ReNcell CX (cell line): ENCODE measurements around a stretch of chr12.

DNA sequence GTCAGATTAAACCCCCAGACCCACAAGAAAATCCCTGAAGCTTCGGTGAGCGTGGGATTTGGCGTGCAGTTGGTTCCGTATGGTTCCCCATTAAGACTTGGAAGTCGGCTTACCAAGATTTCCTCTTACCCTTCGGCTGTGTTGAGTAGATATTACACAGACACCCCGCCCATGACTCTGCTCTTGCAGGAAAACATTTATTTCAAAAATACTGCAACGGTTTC, 11.5 kb upstream of the SLC38A2 start:
- PRO-cap, result no peak

GRCh38 chr12:46391490-46391912, 18.9 kb upstream of the SLC38A2 start:
- PRO-cap, result no peak

- PRO-cap, result no peak
Observed at GRCh38 chr12:46493132-46494320, 121.0 kb upstream of the SLC38A2 start.

DNA sequence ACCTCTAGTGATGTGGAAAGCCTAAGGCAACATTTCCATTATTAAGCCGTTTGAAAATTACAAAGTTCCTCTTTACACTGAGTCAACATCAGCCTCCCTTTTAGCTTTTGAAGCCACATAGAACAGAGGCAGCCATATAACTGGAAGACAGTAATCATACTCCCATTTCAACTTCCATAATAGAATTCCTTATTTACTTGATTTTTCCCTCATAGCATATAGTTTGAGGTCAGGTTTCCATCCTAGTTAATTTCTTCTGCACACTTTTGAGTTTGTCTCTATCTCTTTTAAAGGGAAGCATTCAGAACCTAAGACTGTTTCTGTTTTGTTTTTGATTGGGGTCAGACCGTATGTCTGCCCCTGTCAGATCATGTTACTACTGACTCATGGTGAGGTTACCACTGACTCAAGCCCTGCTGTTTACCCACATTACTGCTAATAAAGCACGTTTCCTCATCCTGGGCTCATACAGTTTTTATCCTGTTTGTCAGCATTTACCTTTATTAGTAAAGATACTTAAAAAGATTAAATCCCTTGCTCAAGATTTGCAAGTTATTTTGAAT, 160.9 kb downstream of the SLC38A4 start:
- PRO-cap, result no peak

- PRO-cap, result no peak
Observed at GRCh38 chr12:46801263-46801831, 24.4 kb downstream of the SLC38A4 start.

GRCh38 chr12:46803531-46804173, 22.1 kb downstream of the SLC38A4 start:
- PRO-cap, result no peak

- PRO-cap, result no peak
Observed at GRCh38 chr12:46804372-46804855, 21.4 kb downstream of the SLC38A4 start.

DNA sequence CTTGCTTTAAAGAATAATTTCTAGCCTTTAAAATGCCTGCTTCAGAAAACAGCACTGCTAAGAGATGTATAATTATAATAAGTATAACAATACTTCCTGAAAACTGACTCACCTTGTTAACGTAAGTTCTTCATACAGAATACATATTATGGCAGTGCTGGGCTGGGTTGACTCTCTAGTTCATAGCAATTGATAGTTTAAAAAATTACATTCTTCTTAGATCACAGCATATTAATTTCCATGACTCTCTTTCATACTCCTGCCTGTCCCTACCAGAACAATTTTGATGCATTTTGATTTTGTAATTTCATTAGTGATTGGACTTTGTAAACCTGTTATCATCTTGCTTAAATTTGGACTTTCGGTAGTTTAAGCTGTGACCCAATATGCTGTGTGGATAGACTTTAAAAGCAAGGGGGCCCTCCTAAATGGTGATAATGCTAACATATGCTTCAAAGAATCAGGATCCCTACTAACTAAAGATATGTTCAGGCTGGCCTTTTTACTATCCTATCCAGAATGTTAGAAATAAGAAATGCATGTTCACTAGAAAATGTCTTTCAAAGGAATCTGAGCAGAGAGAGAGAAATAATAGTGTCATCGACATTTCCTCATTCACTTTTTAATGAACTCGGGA, 16.9 kb downstream of the SLC38A4 start:
- PRO-cap, result no peak

- PRO-cap, result no peak
Observed at GRCh38 chr12:46964476-46964951, 114.9 kb upstream of the PCED1B start.

DNA sequence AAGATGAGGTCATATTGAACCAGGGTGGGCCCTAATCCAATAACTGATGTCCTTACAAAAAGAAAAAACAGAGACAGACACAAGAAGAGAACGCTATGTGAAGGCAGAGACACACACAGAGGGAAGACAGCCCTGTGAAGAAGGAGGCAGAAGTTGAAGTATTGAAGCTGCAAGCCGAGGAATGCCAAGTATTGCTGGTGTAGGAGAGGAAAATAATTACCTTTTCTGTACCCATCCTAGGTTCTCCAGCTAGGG, 105.4 kb upstream of the AMIGO2 start:
- PRO-cap, result no peak

- PRO-cap, result no peak
Observed at GRCh38 chr12:47248913-47249579, 169.3 kb upstream of the AMIGO2 start.

GRCh38 chr12:47473188-47473387, 232.7 kb downstream of the RPAP3 start:
- PRO-cap, result no peak

GRCh38 chr12:47597143-47597342, 108.8 kb downstream of the RPAP3 start:
- PRO-cap, result no peak

- PRO-cap, result no peak
Observed at GRCh38 chr12:47763522-47764181, 5.0 kb upstream of the RAPGEF3 start.

- PRO-cap, result no peak
Observed at GRCh38 chr12:47795177-47796026, 22.4 kb downstream of the SLC48A1 start.

DNA sequence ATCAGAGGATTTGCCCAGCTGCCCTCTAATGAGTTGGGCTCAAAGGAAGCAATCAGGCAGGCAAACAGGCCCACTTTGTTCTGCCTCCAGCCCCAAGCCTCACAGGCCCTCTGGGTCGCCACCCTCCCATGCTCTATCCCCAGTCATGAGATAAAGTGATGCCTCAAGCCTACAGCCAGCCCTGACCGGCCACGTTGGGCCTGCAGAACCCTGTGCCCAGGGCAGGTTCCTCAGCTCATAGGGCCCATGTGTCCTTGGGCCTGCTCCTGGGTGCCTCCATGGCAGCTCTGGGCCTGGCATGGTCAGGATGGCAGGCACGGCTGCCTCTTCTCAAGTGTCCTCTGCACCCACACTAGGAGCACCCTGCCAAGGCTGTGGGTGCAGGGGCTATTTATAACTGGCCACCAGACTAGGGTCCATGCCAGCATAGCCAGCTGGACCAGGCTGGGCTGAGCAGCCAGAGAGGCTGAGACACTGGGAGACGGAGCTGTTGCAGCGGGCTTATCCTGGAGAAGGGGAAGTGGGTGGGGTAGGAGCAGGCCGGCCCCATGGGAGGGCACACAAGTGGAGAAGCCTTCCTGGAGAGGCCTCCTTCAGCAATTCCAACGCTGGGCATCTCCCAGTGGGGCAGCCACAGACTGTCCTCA, 20.2 kb downstream of the HDAC7 start:
- PRO-cap, result no peak

DNA sequence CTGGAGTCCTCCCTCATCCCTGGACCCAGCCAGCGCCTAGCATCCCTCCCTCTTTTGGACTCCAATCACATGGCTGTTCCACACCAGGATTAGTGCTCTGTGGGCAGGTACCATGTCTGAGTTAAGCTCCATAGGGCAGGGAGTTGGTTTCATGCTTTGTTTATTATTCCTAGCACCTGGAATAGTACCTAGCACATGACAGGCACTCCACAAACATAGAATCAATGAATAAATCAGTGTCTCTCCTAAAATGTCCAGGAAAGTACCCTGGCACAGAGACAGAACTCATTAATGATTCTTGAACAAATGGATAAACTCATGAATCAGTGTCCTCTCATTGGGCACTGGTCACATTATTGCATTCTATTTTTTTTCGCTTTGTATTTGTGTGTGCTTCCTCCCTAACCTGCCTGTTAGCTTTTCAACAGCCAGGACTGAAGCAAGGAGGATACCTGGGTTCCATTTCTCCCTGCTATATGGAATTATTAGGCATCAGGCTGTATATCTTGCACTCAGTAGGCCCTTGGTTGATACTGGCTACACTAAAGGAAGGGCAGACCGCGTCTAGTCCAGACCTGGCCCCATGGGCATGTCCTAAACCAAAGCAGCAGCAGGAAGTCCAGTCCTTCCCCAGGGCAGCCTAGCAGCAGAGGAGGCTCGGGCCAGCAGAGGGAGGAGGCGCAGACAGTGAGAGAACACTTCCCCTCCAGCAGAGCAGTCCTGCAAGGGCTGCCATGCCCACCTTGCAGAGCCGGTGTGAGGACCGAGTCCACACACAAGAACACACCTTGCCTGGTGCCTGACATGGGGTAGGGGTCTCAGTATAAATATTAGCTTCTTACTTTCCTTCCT, 18.4 kb downstream of the HDAC7 start:
- PRO-cap, result no peak

DNA sequence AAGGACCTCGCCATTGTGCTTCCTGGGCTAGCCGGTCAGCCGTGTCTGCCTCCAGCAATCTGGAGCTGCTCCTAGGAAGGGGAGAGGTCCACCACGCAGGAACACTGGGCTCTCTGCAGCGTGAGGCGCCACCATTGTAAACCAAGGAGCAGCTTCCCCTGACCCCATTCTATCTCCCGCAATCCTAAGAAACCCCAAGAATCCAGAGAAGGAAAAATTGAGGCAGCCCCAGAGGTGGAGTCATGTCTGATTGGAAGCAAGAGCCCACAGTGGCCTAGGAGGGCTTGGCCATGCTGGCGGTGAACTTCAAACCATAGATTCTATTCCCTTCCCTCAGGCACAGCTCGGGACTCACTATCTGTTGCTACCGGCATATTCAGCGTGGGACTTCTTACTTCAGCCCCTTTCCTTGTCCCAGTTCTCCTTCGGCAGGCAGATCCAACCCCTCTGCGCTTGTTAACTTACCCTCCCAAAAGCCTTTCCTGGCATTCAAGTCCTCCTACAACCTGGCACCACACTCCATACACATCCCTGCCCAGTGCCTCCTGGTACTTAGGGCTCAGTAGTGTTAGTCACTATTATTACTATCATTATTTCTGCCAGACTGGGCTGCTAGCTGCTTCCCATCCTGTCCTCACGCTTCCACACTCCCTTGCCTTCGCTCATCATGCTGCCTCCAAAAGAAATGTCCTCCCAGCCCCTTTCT, 1.4 kb upstream of the HDAC7 start:
- PRO-cap, result no peak

DNA sequence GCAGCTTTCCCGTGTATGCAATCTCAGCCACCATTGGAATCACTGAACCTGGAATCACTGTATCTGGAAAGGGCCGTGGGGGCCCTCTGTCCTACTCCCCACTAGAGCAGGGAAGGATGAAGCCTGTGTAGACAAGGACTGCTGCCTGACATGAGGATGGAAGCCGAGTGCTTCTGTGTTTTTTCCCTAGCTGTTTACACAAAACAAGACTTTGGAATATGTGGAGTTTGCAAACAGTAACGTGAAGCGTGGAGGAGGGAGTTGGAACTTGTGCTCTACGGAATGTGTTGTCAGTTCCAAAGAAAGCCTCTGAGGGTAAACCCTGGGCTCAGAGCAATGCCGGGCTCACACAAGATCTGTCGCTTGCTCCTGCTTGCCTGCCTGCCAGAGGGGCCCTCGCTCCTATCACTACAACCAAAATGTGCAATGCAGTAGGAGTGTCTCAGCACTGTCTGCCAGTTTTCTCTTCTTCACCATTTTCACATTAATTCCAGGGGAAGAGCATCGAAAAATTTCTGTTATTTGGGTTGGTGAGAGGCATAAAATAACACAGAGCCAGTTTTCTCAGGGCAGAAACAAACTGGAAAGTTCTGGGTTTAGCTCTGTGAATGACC, 32.5 kb upstream of the HDAC7 start:
- PRO-cap, result no peak

- PRO-cap, result no peak
Observed at GRCh38 chr12:47874361-47875303, 30.2 kb downstream of the VDR start.